Daoy (cell line): ENCODE data around the gene KAT6B.

- RAMPAGE, long total RNA: no peak
Measured at GRCh38 chr10:74824787-74825129, 1.6 kb upstream of the KAT6B start.

DNA sequence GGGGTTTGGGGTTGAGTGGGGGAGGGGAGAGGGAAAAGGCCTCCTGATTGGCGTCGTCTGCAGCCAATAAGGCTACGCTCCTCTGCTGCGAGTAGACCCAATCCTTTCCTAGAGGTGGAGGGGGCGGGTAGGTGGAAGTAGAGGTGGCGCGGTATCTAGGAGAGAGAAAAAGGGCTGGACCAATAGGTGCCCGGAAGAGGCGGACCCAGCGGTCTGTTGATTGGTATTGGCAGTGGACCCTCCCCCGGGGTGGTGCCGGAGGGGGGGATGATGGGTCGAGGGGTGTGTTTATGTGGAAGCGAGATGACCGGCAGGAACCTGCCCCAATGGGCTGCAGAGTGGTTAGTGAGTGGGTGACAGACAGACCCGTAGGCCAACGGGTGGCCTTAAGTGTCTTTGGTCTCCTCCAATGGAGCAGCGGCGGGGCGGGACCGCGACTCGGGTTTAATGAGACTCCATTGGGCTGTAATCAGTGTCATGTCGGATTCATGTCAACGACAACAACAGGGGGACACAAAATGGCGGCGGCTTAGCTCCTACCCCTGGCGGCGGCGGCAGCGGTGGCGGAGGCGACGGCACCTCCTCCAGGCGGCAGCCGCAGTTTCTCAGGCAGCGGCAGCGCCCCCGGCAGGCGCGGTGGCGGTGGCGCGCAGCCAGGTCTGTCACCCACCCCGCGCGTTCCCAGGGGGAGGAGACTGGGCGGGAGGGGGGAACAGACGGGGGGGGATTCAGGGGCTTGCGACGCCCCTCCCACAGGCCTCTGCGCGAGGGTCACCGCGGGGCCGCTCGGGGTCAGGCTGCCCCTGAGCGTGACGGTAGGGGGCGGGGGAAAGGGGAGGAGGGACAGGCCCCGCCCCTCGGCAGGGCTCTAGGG, at the start of gene KAT6B:
KAT6B (plus strand) TSS at position 472 of the 874 bp plus-strand sequence.
- RAMPAGE, long total RNA: no peak

GRCh38 chr10:74926821-74927452, 100.5 kb downstream of the KAT6B start:
- RAMPAGE, long total RNA: no peak

DNA sequence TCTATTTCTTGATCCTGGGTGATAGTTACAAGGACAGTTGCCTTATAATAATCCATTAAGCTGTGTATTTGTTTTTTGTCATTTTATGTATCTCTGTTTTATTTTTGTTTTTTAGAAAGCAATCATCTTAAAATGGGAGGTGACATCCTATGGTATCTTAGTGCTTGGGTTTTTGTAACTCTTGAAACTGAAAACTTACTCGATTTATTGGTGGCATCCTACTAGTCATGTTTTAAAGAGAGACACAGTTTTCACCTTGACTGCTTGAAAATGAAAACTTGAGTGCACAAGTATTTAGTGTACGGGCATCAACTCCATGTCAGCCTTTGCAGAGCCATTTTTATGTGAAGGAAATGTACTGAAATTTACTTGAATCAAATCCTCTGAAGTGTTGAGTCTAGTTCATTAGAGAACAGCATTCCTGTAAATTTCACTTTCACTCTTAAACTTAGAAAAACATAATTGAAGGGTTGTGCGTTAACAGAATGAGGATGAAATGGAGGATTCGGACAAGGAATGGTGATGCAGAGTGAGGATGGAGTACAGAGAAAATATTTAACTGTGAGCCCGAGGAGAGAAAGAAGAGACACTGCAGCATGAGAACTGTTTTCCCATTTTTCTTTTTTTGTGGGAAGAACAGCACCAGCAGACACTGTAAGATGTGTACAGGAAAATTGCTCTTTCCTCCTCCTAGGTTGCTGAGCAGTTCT, 65.7 kb downstream of the DUSP29 start:
- RAMPAGE, long total RNA: no peak

DNA sequence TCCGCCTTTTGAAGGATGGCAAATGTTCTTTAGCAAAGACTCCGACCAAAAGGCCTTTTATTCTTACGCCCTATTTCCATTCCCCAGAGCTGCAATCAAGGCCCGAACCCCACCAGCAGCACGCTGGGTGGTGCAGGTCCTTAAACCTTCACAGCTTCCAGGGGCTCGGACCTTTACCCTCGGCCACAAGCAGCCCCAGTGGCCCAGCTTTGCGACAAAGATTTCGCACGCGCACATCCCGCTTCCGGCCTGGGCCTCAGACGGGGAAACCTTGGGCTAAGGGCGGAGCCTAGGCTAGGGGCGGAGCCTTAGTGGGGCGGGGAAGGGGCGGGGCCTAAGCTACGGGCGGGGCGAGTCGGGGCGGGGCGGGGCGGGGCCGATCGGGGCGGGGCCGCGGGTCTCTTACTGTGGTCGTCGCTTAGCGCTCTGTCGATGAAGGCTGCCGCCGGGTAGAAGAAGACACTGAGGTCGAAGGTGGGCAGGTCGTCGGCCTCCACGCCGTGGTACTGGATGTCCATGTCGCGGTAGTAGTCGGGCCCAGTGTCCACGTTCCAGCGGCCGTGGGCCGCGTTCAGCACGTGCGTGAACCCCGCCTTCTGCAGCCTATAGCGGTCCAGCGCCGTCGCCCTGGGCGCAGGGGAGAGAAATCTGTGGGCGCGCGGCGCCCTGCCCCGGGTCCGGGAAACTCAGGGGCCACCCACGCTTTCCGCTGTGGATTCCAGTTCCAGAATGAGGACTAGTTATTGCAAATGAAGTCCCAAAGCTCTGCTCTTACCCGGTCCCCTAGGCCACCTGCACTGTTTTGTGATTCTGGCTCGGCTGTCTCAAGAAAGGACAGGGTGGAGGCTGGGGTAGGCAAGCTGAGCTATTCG, 29.8 kb downstream of the DUSP29 start:
- RAMPAGE, long total RNA: no peak

DNA sequence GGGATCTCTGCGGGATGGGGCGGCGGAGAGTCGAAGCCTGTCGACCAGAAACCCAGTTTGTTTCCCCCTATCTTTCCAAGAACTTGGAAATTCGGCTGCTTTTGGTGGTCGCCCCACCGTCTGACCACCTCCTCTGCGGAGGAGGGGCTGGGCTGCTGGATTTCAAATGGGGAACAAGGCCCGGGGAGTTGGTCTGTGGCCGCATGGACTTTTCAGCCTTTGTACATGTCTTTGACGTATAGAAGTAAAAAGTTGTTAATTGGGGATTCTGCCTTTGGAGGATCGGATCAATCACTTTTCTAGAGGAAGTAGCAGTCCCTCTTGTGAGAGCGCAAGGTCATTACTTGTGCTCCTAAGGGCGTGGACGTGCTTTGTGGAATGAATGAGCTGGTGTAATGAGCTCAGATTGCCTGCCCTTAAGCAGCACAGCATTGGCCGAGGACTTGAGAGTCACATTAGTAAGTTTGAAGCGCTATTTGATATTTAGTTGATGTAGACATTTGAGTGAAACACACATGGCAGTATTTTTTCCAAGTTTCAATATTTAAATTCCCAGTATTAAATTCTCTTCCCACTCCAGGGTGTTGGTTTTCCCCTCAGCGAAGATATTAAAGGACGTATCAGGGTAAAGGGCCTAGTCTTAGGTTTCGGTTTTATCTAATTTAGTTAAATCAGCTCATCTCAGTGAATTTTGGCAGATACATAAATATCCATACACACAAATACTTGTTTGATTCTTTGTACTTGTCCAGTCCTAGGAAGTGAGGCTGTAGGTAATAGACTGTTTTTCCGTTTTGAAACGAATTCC, 810 bp downstream of the VDAC2 start:
- RAMPAGE, long total RNA: no peak

DNA sequence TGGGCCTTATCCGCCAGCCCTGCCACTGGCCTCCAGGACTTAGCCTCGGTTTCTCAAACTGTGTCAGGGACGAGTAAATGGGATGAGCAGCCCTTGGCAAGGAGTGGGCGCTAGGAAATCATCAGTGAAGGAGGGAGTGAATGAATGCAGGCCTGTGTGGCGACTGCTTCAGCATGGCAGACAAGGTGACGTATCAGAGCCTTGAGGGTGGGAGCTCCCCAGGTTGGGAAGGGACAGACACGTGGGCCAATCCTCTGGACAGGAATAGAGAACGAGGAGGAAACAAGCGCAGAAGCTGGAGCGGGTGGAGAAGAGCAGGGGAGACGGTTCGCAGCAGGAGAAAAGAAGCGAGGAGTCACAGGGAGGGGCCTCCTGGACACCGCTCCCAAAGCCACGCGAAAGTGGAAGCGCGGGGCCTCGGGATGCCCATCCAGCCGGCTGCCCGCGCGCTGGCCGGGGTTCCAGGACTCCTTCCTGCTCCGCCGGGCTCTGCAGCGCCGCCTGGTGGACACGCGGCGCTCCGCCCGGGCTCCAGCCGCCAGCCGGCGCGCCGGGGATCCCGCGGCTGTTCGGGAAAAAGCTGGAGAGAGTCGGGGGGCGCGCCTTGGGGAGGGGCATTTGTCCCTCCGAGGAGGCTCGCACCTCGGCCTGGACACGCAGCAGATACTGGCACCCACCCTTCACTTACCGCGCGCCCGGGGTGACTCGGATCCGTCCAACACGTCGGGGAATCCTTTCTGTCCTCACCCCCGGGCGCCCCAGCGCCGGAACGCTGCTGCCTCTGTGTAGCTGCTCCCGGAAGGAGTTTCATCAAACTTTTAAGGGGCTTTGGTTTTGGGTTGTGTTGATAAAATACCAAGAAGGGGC, 6.3 kb downstream of the ZNF503 start:
- RAMPAGE, long total RNA: no peak

DNA sequence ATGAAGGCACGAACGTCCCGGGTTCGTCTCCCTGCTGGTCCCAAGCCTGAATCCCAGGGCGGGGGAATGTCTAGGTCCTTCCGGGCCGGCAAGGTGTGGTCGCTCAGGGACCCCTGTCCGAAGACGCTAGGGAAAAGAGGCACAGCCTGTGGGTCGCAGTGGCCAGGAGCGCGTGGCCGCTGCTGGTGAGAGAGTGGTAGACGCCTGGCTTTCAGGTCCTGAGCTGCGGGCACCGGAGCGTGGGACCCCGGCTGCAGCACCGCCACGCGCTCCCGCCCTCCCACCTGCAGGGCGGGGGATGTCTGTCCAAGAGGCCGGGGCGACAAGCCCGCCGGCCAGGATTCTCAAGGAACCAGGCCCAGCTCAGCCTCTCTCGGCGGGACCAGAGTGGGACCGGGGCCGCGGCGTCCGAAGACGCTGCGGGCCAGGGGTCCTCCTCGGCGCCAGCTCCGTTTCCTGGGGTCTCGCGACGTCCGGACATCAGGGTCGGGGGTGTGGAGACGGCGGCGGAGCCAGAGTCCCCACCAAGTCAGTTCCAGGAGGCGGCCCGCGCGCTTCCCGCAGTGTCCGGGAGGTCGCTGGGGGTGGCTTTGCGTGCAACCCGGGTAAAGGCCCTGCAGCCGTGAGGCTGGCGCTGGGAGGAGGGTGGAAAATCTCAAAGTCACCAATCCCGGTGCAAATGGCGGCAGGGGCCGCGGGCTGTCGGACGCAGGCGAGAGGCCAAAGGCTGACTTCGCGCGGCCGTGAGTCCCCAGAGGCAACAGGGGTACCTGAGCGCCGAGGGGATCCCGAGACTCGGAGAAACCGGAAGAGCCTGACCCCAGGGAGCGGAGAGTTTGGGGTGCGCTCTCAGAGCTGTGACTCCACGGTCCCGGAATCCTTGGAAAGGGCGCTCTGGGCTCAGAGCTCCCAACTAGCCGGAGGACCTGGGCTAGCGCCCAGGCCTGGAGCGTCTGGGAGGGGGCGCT, 5.4 kb downstream of the ZNF503 start:
- RAMPAGE, long total RNA: no peak

DNA sequence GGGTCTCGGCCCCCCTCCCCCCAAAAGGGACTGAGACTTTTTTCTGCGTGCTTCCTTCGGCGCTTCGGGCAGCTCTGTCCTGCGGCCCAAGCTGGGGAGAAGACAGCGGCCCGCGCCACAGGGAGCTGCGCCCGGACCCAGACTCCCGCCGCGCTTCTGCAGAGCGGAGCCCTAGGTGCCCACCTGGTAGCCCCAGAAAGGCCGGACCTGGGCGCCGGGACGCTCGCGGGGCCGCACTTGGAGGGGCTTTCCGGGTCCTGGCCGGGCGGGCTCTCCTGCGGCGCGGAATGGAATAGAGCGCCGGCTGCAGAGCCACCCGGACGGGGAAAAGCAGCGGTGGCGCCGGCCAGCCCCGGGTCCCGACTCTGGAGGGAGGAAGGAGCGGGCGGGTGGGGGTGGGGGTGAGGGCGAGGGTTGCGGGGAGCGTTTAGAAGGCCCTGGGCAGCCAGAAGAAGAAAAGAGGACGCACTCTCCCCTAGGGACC, 4.7 kb downstream of the ZNF503 start:
- RAMPAGE, long total RNA: no peak

- RAMPAGE, long total RNA: no peak
Measured at GRCh38 chr10:75400877-75401698, 476 bp downstream of the ZNF503 start.

DNA sequence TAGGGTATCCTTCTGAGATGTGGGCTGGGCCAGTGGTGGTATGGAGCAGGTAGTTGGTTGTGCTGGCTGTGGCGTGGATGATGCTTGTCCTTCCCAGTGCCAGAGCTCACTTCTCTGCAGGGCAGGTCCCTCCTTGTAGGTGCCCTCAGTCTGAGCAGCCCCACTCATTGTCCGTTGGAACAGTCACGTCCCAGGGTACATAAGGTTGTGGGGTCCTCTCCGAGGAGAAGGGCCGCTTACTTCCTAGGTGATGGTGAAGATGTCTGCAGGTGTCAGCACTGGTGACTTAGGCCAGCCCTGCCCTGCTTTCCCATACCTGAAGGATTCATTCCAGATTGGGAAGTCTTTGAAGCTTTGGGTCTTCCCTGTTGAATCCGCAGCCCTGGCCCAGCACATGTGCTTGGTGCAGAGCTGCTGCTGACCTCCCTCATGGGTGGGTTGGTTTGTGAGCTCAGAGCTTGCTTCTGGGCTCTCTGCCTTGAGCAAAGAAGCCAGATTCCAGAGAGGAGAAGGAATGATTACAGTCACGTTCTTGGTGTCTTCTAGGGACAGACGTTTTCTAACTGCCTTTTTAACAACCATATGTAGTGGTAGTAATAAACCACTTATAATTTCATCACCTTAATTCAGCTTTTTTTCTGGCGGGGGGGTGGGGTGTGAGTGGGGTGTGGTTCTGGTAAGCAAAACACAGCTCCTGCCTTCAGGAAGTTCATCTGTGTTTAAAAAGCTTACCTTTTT, 39.3 kb downstream of the LRMDA start:
- RAMPAGE, long total RNA: no peak

- RAMPAGE, long total RNA: no peak
Measured at GRCh38 chr10:75592249-75593135, 161.1 kb downstream of the LRMDA start.

- RAMPAGE, long total RNA: no peak
Measured at GRCh38 chr10:75623272-75623908, 192.0 kb downstream of the LRMDA start.

GRCh38 chr10:75664256-75664748, 232.9 kb downstream of the LRMDA start:
- RAMPAGE, long total RNA: no peak

GRCh38 chr10:75746253-75747025, 315.0 kb downstream of the LRMDA start:
- RAMPAGE, long total RNA: no peak

GRCh38 chr10:75842979-75843717, 411.7 kb downstream of the LRMDA start:
- RAMPAGE, long total RNA: no peak

- RAMPAGE, long total RNA: no peak
Measured at GRCh38 chr10:75847132-75847661, 415.8 kb downstream of the LRMDA start.

DNA sequence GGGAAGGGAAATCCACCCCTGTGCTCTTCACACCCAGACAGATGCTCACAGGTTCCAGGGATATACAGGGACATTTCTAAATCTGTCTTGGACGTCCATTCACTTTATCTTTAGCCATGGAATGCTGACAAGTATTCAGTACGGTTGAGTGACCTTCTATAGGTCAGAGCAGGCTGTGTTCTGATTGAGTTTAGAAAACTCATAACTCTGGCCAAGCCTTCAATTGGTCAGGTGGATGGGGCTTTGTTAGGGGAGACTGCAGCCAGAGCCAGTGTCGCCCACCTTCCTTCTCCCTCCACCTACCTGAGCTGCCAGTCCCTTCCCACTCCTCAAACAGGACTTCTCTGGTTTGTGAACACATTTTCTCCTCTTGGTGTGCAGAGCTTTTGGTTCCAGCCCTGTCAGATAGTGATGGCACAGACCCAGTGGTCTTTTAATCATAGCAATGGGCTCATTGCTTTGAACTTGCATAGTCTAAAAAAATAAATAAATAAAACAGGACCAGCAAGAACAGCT, 1005.3 kb downstream of the LRMDA start:
- RAMPAGE, long total RNA: no peak

GRCh38 chr10:76778957-76780099, 858.3 kb downstream of the KCNMA1 start:
- RAMPAGE, long total RNA: no peak

DNA sequence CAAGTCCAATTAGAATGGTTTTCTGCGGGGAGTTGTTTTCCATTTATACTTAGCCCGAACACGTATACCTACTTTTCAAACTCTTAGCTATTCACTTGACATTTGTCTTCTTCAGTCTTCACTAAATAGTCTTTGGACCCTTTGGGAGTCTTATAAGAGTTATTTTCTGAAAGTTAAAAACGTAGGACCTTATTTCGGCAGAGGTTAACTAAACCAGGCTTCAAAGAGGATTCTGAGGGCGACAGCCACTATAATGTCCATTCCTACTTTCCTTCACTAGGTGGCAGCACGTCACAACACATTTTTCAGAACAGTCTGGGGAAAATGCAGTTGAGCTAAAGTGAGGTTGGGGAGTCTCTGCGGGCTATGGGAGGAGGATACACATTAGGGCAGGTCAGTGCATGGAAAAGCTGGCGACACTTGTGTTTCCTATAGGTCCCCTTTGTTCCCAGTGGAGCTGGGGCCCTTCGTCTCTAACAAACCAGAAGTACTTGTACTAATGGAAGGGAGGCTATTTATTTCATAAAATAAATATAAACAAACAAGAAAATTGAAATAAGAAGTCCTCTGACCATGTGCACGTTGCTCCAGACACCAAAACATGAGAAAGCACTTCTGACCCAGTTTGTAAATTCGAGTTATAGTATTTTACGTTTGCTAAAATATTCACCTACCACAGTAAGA, 471.8 kb downstream of the KCNMA1 start:
- RAMPAGE, long total RNA: no peak